Left cardiac atrium (tissue), 1 donor: ENCODE data around the genes HTR3C, HTR3E, AP2M1 and MAGEF1.

DNA sequence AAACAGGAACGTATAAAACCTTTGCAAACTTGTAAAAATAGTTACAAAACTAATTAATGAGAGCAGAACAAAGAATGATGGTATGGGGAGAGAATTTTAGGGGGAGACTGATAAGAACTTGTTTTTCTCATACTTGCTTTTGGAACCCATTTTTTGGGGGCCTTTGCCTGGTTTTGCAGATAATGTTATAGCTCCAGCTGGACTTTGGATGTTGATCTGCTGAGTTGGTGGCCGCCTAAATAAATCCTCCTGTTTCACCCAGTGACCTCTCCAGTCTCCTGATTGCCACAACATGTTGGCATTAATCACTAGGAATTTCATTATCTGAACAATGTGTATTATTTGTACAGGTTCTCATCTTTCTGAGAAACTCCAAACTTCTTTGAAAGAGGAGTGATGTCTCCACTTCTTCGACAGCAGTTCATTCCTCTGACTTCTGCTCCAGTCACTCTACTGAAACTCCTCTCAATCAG, 18.2 kb downstream of the KLHL24 start:
- PRO-cap = no peak

GRCh38 chr3:184052820-184053275, at the start of gene HTR3C:
Gene HTR3C (plus strand): TSS chr3:184053047.
- PRO-cap = no peak

GRCh38 chr3:184096721-184097182, at the start of gene HTR3E:
Gene HTR3E (plus strand): TSS chr3:184097064.
- PRO-cap = no peak

- PRO-cap = no peak
Observed at GRCh38 chr3:184137610-184138329, 2.6 kb downstream of the EIF2B5 start.

DNA sequence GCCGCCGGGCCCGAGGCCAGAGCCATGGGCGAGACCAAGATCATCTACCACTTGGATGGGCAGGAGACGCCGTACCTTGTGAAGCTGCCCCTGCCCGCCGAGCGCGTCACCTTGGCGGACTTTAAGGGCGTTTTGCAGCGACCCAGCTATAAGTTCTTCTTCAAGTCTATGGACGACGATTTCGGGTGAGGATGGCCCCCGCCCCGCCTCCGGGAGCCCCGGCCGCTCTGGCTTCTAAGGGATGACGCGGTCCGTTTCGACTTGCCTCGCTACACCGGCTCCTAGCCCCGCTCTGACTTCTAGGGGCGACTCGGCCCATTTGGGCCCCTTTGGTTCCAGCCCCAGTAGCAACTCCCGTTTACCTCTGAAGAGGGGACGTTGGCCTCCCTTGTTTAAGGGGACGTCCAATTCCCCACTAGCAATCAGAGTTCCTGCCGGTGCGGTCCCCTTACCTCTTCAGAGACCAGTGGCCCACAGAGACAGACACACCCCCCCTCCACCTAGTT, 488 bp downstream of the DVL3 start:
- PRO-cap = no peak

GRCh38 chr3:184174246-184175441, at the start of gene AP2M1:
Gene AP2M1 (plus strand): TSS chr3:184174855.
- PRO-cap = unidirectional peak, plus-strand start at chr3:184174855

- PRO-cap = no peak
Observed at GRCh38 chr3:184187231-184187935, 1.4 kb downstream of the ABCF3 start.

DNA sequence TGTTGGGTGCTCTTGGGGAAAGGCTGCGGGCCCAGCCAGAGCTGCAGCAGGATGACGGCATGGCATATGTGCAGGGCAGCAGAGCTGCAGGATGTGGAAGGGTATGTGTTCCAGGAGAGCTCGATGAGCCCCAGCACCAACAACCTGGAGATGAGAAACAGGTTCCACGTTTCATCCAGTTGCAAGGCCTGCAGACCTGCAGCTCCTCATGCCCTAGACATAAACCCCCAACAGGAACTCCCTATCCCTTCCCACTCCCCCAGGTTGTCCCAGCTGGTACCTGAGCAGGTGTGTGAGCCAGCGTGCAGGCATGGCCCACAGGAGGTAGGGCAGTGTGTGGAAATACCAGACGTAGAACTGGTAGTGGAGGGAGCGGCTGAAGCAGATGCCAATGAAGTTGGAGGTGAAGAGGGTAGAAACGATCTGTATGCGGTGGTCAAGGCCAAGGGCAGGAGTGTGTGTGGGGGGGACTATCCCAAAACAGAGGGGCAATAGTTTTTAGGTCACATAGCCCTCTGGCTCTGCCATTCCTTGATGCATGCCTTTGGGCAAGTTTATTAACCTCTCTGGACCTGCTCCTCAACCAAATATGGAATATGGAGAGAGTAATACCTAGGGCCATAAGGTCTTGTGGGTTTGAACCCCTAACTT, 6.1 kb downstream of the ALG3 start:
- PRO-cap = no peak

DNA sequence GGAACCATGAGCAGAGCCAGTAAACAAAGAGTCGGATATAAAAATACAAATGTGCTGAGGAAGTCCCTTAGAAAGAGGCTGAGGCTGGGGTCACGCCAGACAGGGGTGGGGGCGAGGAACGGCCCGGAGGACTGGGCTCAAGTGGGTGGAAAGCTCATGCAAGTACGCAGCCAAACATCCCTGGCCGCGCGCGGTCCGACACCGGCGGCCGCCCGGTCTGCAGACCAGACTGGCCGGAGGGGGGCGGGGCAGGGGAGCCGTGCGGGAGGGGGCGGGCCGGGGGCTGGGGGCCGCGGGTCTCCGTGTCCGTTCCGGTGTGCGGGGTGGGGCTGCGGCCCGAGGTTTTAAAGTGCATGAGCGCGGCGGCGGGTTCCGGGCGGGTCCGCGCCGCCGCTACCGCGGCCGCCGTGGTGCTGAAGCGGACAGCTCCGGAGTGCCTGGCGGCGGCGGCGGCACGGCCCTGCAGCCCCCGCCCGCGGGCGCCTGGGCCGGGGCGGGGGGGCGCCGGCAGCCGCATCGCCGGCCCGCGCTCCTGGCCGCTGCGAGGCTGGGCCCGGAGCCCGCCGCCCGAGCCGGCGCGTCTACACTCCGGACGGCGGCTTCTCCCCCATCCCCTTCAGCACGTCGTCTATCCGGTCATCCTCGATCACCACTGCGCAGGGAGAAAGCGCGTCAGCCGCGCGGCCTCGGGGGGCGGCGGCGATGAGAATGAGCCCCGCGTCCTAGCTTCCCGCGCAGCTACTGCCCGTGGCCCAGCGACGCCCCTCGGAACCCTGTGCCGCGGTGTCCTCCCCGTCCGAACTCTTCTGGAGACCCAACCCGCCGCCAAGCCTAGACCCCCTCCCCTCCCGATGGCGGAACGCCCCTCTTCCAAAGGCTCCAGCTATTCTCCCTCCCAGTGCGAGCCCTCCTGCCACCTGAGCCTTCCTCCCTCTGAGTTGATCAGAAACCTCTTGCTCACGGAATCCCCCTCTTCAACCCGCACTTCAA, 1.5 kb downstream of the CAMK2N2 start:
- PRO-cap = no peak

- PRO-cap = no peak
Observed at GRCh38 chr3:184345211-184346333, 8.2 kb downstream of the FAM131A start.

- PRO-cap = no peak
Observed at GRCh38 chr3:184364737-184365678, 3.5 kb downstream of the POLR2H start.

DNA sequence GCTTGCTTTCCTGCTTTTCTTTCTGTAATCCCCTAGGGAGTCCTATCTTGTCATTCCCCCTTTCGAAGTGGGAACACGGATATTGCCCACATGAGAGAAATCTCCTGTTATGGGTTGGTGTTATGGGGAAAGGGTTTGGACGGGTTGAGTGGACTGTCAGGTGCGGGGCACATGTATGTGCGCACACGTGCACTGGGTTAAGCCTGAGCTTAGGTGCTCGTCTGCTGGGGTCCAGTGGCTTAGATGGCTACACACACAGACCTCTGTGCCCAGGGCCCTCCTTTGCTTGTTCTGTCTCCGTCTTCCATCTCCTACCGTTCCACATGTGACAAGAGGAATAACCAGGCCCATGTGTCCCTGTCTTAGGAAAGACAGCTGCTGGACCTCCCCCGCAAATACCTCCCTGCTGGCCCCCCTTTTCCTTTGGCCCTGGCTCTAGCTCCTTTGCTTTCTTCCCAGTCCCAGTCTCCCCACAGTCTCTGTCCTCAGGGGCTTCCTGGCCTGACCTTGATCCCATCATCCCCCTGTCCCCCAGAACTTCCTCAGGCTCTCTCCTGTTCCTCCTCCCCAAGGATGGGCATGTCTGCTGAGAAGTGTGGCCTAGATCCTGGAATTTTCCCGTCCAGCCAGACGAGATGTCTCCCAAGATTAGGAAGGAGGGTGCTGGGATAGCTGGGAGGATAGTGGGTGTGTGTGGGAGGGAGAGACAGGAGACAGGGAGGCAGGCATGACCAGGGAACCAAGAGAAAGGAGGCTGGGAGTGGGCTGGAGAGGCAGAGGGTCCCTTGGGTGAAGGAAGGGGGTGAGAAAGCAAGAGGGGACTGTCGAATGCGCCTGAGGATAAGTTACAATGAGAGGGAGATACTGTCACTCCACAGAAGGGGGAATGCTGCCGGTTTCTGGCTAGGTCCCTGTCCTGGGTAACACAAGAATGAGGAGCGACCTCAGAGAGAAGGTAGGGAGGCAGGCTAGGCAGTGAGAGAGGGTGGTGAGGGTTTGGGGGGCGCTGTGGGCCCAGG, 851 bp upstream of the THPO start:
- PRO-cap = no peak

- PRO-cap = no peak
Observed at GRCh38 chr3:184513375-184514199, 48.0 kb upstream of the EPHB3 start.

DNA sequence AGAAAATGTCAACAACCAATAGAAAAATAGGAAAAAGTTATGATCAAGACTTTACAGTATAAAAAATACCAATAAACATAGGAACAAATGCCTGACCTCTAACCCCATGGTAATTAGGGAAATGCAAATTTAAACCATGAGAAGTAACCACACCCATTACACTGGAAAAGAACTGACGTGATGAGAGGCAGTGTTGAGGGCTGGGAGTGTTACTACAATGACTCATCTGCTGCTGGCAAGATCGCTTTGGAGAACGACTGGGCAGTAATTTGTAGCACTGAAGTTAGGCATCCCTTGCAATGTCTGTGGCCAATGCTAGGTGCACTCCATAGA, 37.8 kb upstream of the EPHB3 start:
- PRO-cap = no peak

DNA sequence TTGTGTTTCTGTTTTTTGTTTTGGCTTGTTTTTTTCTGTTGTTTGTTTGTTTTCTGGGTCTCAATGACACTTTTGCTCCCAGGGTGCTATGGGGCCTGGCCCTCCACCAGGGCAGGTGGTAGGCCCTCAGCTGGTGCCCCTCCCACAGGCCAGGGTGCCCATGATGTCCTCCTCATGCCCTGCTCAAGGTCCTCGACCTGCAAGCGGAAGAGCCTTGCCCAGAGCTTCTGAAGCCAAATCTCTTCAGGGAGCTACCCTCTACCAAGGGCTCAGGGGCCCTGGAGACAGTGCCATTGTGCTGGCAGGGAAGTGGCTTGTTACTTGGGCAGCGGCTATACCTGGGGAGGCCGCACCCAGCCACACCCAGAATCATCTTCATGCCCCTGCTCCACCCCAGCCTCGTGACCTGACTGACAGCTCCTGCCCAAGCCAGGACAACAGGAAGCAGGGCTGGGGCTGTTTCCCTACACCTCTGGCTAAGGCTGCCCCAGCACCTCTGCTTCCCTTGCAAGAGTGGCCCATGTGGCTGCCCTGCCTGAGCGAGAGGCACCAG, 5.3 kb downstream of the EPHB3 start:
- PRO-cap = no peak

- PRO-cap = unidirectional peak, plus-strand start at chr3:184582798
Observed at GRCh38 chr3:184582480-184582943, 20.9 kb downstream of the EPHB3 start.

GRCh38 chr3:184600829-184601543, 39.4 kb downstream of the EPHB3 start:
- PRO-cap = no peak

DNA sequence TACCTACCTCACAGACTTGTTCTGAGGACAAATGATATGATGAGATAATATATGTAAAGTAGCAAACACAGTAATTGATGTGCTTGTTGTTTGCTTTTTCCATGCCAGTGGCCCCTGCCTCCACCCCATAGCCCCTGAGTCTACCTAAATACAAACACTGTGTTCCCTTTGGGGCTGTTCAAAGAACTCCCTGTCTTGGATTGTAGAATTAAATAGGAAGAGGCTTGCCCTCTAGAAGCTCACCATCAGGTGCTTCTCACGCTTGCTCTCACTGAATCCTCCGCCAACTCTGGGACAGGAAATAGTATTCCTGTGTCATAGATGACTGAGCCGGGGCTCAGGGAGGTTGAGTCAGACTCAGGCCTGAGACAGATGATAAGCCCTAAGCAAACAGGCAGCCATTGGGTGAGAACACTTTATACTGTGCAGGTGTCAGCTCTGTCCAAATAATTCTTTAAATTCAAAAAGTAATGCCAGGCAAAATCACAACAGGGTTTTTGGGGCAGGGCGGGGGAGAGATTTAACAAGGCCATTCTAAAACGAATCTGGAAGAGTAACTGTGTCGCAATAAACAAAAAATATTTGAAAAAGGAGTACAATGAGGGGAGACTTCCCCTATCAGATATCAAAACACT, 58.9 kb downstream of the EPHB3 start:
- PRO-cap = no peak

GRCh38 chr3:184711767-184712592, at the start of gene MAGEF1:
Gene MAGEF1 (minus strand): TSS chr3:184712064.
- PRO-cap = bidirectional peak, plus-strand start at chr3:184712119, minus-strand start at chr3:184712009

DNA sequence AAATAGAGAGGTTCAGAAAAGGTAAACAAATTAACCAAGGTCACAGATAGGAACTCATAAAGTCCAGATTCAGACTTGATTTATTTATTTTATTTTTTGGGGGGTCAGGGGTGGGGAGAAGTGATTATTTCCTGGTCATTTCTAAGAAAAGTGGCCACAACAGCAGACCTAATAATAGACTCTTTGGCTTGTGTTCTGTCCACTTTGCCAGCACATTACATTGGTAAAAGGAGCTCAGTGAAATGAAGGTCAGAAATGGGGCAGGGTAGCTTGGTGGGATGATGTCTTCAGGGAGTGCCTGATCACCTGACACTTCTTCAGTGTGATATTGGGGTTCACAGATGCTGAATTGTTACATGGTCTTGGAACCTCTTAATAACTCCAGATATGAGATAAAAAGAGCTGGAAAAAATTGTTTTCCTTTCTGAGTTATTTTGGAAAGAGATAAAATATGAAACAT, 10.1 kb downstream of the VPS8 start:
- PRO-cap = no peak